ENCODE measurements around a stretch of chr15.

GRCh38 chr15:89113189-89114016 lies 25.1 kb downstream of the ABHD2 start:
- CAGE, long polyA plus RNA: no peak
- RRBS: no CpG with 5 or more reads among the region's 7 CpGs

- CAGE, long polyA plus RNA: no peak
- RRBS: no CpG with 5 or more reads among the region's 4 CpGs
Observed at GRCh38 chr15:89122426-89122753, 34.1 kb downstream of the ABHD2 start.

- CAGE, long polyA plus RNA: no peak
- RRBS: no CpG with 5 or more reads among the region's 3 CpGs
Observed at GRCh38 chr15:89127059-89127639, 38.9 kb downstream of the ABHD2 start.

DNA sequence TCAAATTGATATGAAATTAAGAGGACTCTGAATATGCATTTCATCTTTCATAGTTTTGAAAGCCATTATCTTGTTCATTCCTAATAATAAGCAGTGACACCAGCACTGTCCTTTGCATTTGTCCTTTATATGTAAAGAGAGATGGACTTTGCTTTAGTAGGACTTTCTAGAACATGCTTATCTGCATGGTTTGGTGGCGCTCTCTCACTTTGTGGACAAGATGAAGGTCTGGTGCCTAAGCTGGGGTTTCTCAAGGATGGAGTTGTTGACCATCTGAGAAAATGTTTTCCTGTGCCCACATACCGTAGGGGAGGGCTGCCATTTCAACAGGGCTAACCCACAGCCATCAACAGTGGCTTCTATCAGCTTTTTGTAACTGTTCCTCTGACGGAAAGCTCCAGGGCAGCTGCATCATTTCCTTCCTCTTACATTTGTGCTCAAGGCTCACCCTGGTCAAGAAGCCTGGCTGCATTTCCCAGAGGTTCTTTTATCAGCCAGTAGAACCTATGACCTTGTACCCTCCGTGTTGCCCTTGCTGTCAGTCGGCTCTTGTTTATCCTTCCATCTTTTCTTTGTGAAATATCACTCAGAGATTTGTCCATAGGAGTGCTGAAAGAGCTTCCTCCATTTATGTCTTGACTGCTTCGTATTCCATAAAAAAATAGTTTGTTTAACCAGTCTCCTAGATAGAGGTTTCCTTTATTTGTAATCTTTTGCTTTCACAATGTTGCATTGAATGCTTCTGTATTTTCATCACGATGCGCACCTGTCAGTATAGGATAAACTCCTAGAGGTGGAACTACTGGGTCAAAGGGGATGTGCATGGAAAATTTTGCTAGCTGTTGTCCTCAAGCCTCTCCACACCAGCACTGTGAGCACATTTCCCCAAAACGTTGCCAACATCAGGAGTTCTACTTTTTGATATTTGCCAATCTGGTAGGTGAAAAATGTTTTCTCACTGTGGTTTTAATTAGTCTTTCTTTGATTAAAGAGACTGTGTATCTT lies 44.7 kb downstream of the ABHD2 start:
- CAGE, long polyA plus RNA: no peak
- RRBS: no CpG with 5 or more reads among the region's 9 CpGs

- CAGE, long polyA plus RNA: no peak
- RRBS: no CpG with 5 or more reads among the region's 7 CpGs
Observed at GRCh38 chr15:89150844-89151425, 62.7 kb downstream of the ABHD2 start.

DNA sequence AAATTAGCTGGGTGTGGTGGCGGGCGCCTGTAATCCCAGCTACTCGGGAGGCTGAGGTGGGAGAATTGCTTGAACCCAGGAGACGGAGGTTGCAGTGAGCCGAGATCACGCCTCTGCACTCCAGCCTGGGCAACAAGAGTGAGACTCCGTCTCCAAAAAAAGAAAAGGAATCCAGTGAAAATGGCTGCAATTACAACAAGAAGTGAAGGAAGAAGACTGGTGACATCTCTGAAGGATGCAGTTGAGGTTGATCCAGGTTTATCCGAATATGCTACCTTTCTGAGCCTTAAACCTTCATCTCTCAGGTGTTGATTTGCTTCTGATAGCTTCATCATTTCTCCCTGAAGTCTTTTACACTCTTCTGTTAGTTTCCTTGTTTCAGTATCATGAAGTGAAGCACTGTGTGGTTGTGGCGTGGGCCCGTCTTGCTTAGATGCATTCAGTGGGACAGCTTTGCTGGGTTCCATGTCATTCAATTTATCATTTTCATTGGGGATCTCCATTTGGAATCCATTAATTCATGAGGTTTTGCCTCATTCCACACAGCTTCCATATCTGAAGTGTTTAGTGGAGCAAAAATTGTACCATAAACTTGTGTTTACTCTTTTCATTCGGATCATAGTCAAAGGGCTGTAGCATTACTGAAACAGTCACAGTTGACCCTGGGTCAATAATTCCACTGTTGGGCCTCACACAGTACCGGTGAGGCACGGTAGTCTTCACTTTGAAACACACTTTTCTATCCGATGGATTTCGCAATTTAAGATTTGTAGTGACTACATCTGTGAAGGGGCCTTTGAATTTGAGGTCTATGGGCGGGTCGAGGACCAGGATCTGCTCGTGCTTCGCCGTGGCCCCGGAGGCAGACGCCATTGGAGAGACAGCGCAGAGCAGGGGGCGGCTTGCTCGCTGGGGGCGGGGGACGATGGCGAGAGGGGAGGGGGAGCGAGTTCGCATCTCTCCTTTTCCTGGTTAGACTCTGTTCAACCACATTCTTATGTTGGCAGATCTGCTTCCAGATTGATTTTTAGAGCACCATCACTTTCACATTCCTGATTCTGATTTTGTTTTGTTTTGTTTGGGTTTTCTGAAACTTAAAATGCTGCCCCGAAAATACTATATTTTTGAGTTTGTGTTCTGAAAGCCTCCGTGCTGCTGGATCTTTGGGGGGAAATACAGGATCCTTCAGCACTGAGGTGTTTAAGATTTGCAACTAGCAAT lies 20.0 kb downstream of the RLBP1 start:
- CAGE, long polyA plus RNA: no peak
- RRBS: no CpG with 5 or more reads among the region's 32 CpGs

GRCh38 chr15:89377922-89378363 lies 43.3 kb upstream of the POLG start:
- CAGE, long polyA plus RNA: no peak
- RRBS: 25% methylated on average over 4 of the region's 29 CpGs

DNA sequence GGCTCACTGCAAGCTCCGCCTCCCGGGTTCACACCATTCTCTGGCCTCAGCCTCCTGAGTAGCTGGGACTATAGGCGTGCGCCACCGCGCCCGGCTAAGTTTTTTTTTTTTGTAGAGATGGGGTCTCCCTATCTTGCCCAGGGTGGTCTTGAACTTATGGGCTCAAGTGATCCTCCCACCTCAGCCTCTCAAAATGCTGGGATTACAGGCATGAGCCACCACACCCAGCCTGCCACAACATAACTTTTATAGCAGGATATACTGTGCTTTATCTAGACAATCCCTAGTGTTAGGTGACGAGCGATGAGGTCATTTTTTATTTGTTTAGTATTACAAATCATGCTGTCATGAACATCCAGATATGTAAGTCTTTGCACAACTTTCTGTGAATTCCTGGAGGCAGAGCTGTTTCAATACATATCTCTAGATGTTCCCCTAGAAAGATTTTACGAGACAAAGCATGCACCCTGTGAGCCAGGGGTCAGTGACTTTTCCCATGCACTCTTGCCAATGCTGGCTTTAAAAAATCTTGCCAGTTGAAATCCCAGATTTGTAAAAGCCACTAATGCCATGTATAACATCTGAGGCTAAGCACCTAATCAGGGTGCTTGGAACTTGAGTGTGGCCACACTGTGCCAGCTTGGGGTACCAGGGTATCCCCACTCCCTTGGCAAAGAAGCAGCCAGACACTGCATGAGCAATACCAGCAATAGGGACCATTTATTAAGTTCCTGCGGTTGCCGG lies 1.9 kb upstream of the RHCG start:
- CAGE, long polyA plus RNA: no peak
- RRBS: no CpG with 5 or more reads among the region's 12 CpGs

- CAGE, long polyA plus RNA: no peak
- RRBS: 4% methylated on average over 58 of the region's 77 CpGs
Observed at GRCh38 chr15:89665078-89666126, 10.1 kb upstream of the KIF7 start.

DNA sequence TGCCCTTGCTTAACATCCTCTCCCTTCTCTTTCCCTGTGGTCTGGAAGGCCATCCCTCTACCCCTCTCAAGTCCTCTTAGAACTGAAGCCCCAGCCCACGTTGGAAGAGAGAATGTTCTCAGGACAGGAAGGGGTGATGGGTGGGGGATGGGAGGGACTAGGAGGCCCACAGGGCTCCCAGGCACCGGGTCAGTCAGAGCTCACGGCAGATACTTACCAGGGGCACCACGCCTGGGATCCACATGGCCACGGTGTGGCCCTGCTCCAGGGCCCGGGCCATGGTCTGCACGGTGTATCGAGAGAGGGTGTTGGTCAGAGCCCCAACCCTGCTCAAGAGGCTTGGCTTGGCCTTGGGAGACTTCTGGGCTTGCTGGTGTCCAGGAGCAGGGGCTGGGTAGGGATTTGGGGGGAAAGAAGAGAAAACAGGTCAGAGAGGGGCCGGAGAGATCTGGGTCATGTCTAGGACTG lies 9.8 kb downstream of the PLIN1 start:
- CAGE, long polyA plus RNA: no peak
- RRBS: 64% methylated on average over 4 of the region's 9 CpGs

- CAGE, long polyA plus RNA: no peak
- RRBS: no CpG with 5 or more reads among the region's 3 CpGs
Observed at GRCh38 chr15:89681338-89681961, 2.3 kb upstream of the PLIN1 start.

DNA sequence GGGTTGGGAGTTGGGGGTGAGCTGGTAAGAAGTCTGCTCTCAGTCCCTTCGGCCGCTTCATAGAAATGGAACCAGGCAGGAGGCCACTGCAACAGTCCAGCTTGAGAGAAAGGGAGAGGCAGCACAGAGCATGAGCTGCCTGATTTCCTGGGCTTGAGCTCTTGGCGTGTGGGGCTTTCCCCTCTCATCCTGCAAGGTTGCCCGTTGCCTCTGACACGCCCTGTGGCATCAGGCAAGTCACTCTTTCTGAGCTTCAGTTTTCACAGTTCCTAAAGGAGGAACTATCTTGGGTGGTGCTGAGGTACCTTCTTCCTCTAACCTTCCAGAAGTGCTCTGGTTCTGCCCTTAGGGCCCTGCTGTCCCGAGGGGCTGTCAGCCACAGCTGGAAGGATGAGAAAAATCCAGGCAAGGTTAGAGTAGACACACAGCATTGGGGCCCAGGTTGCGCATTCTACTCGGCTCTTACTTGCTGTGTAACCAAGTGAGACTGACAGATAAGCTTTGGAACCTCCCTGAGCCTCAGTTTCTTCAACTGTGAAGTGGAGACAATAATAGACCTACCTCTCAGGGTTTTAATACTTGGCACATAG lies 5.0 kb downstream of the MESP2 start:
- CAGE, long polyA plus RNA: no peak
- RRBS: no CpG with 5 or more reads among the region's 8 CpGs

- CAGE, long polyA plus RNA: no peak
- RRBS: no CpG with 5 or more reads among the region's 9 CpGs
Observed at GRCh38 chr15:89781867-89782173, 5.7 kb downstream of the MESP2 start.

DNA sequence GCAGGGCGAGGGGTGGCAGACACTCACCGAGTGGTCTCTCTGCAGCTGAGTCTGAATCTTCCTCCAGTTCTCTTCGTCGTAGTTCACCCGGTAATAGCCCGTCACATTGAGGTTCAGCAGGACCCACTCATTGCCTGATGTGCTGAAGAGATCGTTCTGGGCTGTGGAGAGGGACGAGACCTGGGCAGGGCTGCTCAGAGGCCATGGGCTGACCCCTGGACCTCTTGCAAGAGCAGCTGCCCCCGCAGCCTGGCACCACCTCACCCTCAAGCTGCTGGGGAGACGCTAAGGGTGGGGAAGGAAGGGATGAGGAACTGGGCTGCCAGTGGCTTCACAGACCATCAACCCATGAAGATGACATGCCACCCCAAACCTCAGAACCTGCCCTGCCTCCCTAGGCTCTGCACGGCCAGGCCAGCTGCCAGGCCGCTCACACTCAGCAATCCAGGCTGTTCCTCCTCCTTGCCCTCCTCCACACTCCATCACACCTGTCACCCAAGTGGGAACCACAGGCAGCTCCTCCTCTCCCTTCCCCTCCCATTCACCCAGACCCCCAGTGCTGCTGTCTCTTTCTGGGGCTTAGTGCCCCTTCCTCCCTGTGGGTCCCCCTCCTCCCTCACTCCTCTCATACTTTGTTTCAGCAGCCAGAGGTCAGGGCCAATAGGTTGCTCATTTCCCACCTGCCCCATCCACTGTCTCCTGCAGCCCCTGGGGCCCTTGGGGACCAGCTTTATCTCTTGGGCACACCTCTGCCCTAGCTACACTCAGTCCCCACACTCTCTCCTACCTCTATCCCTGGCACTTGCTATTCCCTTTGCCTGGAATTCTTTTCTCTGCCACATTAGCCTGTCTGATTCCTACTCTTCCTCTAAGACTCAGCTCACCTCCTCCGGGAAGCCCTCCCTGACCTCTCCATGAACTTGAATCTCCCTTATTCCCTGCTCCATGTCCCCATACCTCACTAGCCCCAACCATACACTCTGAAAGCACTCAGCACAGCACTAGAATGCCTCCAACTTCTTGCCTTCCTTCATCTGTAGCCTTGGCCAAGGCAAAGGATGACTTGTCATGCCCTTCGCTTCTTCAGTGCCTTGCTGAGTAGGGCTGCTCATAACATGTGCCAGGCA lies 14.9 kb downstream of the ANPEP start:
- CAGE, long polyA plus RNA: no peak
- RRBS: no CpG with 5 or more reads among the region's 14 CpGs

DNA sequence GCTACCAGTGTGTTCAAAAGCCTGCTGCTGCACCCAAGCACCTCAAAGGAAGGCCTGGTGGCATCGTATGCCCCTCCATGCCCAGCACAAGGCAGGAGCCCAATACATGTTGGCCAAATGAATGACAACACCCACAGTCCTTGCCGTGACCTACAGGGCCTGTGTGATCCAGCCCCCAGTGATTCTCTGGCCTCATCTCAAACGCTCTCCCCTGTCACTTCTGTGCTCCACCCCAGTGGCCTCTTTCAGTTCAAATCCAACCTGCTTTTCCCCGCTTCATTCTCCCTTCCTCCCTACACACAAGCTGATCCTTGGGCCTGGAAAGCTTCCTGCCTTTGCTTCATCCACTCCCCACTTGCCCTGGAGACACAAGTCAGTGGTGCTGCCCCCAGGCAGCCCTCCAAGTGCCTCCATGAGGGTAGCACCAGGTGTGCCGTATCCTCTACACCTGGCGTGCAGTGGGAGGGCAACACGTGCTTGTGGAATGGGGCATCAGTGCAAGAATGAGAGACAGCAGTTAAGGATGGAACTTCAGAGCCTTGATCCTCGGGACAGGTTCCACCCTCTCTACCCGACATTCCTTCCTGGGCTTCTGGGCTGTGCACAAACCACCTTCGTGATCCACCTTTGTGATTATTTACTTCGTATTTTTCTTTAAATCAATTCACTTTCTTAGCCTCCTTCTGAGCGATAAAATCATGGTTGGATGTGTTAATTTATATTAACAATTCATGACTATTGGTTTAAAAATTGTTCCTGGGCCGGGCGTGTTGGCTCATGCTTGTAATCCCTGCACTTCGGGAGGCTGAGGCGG lies 3.8 kb downstream of the ANPEP start:
- CAGE, long polyA plus RNA: no peak
- RRBS: no CpG with 5 or more reads among the region's 16 CpGs

DNA sequence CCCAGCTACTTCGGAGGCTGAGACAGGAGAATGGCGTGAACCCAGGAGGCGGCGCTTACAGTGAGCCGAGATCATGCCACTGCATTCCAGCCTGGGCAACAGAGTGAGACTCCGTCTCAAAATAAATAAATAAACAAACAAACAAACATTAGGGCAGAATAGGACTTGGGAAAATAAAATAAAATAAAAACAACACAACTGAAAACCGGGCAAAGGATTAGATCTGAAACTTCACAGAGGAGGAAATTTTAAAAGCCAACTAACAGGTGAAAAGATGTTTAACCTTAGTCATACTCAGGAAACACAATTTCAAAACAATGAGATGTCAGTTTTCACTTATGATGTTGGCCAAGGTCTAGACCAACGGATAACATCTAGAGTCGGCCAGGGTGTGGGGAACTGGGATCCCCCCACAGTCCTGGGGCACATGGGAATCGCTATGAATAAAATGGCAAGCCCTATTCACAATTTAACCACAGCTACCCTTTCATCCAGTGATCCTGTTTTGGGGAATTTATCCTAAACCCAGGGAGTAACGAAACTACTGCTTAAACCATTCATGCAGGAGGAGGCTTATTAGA lies 6.0 kb upstream of the ANPEP start:
- CAGE, long polyA plus RNA: no peak
- RRBS: no CpG with 5 or more reads among the region's 11 CpGs

DNA sequence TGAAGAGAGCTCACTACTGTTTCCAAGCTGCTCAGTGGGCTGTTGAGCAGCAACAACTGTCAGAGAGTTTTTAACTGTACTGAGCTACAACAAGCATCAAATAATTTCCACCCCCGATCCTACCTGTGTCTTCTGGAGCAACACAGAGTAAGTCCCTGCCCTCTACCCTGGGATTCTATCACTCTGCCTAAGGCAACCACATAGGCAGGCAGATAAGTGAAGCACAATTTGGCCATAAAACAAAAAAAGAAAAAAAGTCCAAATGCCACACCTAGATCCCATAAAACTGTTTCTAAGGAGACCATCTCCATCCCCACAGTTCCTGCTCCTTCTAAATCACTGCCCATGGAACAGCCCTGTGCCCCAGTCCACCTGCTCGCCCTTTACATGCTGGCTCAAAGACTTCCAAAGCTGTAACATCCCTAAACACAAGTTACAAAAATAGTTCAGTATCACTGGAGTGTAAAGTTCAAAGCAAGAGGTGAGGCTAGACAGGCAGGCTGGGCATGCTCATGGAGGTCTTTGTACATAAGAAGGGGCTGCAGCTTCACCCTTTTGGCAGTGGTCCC lies 37.9 kb upstream of the ANPEP start:
- CAGE, long polyA plus RNA: no peak
- RRBS: no CpG with 5 or more reads among the region's 2 CpGs

DNA sequence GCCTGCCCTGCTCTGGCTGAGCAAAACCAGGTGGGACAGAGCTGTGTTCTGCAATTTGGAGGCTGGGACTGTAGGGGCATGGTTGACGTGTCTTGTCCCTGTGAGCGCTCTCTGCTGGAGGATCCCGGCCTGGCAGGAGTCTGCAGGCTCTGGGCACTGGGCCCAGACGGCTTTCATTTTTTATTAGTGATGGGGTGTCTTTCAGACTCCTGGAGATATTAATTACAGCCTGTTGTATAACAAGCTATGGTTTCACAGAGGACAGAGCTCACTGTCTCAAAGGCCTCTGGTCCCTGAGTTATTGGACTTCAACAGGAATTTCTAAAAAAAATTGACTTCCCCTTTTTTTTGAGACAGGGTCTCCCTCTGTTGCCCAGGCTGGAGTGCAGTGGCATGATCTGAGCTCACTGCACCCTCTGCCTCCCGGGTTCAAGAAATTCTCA lies 29.5 kb upstream of the ZNF710 start:
- CAGE, long polyA plus RNA: no peak
- RRBS: no CpG with 5 or more reads among the region's 5 CpGs

DNA sequence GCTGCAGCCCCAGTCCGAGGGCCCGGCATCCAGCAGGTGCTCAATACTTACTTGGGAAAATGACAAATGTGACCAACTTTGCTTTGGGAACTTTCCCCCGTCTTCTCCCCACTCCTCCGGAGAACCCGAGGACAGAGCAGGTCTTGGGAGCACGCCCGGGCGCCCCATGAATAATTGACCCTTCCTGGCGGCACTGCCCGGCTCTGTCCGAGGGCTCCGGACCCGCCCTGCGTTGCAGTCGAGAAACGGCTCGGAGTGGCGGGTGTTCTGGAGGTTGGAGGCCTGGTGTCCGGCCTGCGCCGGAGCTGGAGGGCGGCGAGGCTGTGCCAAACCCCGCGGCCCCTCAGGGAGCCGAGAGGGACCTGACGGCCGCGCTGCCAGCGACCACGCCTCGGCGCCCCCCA lies 1.1 kb upstream of the ZNF710 start:
- CAGE, long polyA plus RNA: no peak
- RRBS: 4% methylated on average over 20 of the region's 33 CpGs

- CAGE, long polyA plus RNA: no peak
- RRBS: 44% methylated on average over 1 of the region's 27 CpGs
Observed at GRCh38 chr15:90019595-90020668, 18.8 kb downstream of the ZNF710 start.

All from BJ (cell line).